HCT116 (cell line): ENCODE measurements around a stretch of chr21.

DNA sequence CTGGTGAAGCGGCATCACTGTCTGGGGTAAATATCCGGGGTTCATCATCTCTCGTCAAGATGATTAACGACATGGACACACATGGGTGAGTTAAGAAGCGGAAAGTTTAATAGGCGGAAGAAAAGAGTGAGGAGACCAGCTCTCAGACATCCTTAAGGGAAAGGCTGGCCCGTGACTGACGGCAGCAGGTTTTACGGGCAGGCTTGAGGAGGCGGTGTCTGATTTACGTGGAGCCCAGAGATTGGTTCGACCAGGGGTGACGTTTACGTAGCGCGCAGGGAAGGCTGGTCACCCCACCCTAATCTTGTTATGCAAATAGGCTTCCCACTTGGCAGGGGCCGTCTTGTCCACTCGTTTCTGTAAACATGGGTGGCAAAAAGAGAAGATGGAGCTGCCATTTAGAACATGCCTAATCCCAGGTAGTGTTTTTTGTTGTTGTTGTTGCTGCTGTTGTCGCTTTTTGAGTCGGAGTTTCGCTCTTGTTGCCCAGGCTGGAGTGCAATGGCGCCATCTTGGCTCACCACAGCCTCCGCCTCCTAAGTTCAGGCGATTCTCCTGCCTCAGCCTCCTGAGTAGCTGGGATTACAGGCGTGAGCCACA is 135.5 kb upstream of the KCNJ15 start:
- RRBS, result no CpG with 5 or more reads among the region's 25 CpGs

DNA sequence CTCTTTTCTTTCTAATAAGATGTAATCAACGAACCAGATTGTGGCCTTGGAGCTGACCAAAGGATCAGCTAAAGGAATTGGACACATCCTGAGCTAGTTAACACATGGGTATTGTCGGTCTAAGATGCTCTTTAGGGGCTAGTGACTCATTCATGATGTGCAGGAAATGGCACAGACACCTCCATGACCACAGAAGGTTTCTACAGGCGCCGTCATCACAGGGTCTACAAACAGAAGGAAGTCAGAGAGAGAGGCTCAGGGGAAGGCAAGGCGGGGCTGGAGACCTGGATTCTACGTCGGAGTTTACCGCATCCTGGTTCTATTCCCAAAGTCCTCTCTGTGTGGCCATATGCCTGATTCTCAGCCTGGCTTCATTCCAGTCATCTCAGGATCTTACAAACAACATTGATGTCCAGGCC is 11.9 kb upstream of the KCNJ15 start:
- RRBS, result no CpG with 5 or more reads among the region's 8 CpGs

- RRBS, result no CpG with 5 or more reads among the region's 4 CpGs
These were observed 35.1 kb downstream of the KCNJ15 start for GRCh38 chr21:38291999-38292198.

DNA sequence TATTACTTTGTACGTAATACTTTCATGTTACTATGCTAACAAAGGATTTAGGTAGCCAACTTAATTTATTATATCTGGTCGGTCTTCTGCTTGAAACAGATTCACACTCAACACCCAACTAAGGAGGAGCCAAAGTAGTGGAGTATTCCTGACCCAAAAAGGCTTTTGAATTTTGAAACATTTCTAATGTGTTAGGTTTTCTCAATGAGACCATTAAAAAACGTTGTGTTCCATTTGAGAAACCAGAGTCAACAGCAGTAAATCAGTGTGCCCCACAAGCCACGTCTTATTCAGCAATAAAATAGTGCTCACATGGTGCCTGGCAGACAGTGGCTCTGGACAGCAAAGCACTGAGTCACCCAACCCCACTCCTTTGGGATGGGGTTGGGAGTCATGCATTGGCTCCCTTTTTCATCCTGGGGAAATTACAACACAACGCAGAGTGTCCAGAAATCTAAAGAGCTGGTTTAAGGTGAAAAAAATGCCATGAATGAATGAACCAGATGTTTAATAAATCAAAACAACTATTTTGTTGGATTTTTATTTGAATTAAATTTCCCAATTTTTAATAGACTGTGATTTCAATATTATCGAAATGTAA is 46.5 kb downstream of the KCNJ15 start:
- RRBS, result no CpG with 5 or more reads among the region's 6 CpGs

- RRBS, result no CpG with 5 or more reads among the region's 5 CpGs
These were observed 51.7 kb downstream of the KCNJ15 start for GRCh38 chr21:38308428-38308900.

GRCh38 chr21:38494549-38495184 is 3.6 kb downstream of the ERG start:
- RRBS, result no CpG with 5 or more reads among the region's 7 CpGs

DNA sequence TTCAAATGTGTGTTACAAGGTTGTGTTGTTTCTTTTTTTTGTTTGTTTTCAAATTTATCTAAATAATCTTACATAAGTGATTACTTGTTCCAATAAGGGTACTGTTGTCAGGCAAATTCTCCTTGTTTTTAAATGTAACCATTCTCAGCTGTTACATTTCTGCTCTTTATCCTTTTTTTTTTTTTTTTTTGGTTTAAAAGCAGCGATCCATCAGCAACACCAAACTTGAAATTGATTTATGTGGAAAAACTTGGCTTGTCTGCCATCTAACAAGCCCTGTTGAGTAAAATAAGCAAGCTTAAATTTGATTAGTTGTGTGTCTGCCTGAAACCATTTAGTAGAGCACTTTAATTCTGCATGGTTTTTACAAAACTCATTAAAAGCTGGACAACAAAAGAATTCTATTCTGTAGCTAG is 1.5 kb downstream of the ETS2 start:
- RRBS, result no CpG with 5 or more reads among the region's 1 CpG

DNA sequence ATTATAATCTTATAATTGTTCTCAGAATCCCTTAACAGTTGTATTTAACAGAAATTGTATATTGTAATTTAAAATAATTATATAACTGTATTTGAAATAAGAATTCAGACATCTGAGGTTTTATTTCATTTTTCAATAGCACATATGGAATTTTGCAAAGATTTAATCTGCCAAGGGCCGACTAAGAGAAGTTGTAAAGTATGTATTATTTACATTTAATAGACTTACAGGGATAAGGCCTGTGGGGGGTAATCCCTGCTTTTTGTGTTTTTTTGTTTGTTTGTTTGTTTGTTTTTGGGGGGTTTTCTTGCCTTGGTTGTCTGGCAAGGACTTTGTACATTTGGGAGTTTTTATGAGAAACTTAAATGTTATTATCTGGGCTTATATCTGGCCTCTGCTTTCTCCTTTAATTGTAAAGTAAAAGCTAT is 17.6 kb downstream of the ETS2 start:
- RRBS, result no CpG with 5 or more reads among the region's 1 CpG

DNA sequence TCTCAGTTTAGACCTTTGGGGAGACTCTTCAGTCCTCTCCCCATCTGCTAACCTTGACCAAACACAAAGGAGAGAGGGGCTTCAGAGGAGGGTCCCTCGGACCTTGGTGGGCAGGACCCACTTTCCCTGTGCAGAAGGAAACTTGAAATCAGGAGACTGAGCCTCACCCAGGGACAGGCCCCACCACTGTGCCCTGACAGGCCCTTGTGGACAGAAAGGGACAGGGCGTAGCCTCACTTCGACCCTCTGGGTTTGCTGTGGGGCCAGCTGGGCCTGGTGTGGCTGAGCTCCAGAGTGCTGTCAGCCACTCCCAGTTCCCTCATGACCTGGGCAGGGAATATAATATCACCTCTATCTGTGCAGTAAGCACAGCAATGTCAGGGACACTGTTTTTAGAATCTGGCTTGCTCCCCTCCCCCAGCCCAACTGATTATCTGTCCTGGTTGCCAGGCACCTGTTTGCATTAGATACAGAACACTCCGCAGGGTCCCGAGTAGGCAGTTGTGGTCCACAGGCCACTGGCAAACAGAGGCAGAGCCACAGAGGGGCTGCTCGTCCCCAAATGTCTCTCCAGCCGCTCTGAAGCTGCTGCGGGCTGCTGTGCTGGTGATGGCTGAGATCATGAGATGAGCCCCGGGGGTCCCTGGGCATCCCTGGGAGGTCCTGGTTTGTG is 51.4 kb downstream of the ETS2 start:
- RRBS, result no CpG with 5 or more reads among the region's 9 CpGs

DNA sequence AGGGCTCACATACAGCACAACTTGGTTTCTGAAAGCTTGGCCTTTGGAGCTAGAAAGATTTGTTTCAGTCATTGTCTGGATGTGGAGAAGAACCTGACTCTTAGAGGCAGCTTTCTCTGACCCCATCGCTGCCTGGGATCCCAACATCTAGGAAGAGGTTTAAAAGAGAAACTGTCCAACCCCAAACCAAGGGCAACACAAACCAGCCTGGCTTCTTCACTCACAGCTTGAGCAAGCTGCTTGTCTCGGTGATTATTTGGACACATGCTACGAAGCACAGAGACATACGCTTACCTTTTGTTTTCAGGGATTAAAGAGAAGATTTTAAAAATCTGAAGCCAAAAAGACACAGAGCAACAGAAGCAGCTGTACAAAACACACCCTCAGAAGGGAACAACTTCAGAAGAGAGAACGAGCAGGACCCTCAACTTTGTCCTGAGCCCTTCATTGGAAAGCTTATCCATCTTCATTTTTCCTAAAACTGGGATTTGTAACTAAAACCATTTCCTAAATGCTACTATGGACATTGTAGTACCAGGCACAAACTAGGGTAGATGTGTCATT is 109.9 kb downstream of the ETS2 start:
- RRBS, result no CpG with 5 or more reads among the region's 5 CpGs

DNA sequence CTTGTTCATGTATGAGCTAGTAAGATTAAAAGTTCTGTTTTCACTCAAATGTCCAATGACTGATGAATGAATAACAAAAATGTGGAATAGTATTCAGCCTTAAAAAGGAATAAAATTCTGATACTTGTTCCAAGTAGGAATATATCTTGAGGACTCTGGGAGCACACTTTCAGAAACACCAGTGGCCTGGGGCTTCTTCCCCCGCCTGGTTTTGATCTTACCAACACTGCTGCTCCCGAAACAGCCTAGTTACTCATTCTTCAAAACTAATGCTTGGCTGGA is 115.8 kb downstream of the ETS2 start:
- RRBS, result no CpG with 5 or more reads among the region's 2 CpGs

GRCh38 chr21:38958813-38959788 is 153.4 kb downstream of the ETS2 start:
- RRBS, result no CpG with 5 or more reads among the region's 10 CpGs

DNA sequence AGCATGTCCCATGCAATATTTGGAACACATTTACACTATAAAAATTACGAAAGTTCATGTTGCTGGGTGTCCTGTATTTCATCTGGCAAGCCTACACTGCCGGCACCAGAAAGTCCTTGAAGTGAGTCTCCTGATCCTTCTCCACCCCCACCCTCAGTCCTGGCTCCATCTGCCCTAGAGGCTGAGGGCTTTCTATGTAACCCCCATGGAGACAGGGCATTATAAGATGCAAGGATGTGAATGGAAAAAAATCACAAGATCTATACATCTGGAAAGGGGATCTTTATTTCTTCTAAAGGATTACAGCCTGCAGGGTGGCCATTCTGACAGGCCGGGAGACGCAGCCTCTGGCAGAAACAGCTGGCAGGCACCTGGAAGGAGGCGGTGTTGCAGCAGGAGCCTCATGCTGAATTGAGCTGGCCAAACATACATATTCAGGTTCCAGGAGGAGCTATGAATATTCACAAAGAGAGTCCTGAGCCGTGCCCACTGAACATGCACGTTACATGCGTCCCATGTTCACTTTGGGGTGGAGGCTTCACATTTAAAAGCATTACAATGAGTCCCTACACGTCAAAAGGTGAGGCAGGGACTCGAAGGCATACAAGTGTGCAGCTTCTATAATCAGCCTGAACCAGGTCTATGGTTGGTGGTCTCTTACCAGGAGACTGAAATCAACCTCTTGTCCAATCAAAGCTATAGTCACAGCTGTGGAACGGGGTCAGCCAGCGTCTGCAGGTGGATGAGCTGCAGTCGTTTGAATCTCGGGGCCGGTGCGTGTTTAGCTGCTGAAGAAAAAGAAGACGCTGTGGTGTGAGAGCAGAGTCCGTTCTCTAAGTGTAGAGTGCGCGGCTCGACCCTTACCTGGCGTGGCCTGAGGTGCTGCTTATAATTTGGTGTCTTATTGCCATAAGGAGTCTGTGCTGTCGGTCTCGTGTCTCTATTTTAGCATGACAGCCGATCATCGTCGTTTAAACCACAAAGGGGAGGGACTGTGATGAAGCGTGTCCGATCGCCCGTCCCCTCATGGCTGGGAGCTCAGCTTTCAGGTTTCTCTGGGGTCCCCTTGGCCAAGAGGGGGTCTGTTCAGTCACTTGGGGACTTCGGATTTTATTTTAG is 182.9 kb downstream of the ETS2 start:
- RRBS, result no CpG with 5 or more reads among the region's 32 CpGs

DNA sequence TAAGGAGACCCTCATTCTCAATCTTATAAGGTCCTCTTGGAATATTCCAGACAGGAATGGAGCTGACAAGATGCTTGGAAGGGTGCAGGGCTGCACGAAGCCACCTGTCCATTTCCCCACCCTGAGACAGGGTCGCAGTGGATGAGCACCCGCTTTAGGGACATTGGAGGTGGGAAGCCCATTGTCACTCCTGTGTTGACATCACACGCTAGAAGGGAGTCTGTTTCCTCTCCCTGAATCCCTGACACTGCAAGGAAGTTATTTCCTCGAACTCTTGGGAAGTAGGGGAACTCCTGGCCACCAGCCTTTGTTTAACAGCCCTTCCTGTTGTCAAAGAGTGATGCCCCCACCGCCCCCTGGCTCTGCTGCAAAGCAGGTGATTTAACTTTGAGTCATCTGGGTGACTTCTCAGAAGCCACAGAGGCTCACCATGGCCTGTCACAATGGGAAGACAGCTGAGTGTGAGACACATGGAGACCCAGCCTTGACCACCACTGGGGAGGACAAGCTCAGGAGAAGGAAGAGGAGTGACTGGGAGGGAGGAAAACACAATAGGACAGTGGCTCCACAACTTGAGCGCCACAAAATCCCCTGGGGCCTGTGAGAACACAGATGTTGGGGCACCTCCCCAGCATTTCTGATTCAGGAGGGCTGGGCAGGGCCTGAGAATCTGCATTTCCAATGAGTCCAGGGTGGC is 182.8 kb downstream of the PSMG1 start:
- RRBS, result no CpG with 5 or more reads among the region's 7 CpGs

DNA sequence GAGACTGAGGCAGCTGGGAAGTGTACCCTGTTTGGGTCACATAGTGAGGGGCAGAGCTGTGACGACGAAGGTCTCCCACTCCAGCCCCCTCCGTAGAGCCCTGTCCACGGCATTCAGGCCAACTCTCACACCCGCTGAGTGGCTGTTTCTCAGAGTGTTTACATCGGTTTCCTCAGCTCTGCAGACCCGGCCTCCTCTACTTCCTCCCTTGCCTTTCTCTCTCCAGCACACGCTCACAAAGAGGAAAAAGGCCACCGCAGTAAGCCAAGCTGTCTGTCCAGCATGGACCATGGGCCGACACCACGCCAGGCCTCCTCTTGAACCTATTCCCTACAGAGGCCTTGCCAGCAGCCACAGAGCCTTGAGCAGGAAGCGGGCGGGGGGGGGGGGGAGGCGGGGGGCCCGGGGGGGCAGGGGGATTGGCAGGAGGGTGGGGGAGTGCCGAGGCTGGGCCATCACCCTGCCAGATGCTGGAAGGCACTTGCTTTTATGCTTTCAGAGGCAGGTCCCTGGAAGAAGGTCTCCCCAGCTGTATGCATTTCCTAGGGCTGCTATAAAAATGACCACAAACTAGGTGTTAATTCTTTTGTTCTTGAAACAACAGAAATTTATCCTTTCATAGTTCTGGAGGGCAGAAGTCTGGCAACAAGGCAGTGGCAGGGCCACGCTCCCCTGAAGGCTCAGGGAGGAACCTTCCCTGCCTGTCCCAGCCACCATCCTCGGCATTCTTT is 178.4 kb downstream of the PSMG1 start:
- RRBS, result no CpG with 5 or more reads among the region's 18 CpGs

- RRBS, result no CpG with 5 or more reads among the region's 3 CpGs
These were observed 142.7 kb downstream of the PSMG1 start for GRCh38 chr21:39040483-39040959.

DNA sequence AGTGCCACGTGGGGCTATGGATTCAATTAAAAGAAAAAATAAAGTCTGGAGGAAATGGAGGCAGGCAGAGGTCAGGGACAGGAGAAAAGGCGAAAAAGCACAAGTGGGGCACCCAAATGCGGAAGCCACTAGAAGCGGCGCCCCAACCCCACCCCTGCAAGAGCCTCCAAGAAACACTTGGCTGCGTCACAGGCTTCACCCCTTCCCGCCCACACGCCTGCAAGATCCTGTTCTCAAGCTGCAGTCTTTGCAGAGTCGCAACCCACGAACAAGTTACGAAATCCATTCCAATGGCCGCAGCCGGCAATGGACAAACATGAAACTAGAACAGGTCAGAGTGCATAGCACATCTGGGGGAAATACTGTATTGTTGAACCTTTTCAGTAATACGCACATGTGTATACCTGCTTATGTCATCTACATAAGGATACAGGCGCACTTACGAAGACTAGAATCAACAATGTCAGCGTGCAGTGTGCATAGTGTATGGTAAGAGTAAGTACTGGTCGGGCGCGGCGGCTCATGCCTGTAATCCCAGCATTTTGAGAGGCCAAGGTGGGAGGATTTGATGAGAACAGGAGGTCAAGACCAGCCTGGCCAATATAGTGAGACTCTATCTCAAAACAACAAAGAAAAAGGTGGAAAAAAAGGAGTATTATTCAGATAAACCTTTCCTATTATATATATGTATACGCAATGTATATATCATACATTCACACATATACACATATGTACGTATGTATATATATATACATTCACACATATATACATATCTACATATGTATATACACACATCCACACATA is 103.5 kb downstream of the PSMG1 start:
- RRBS, result no CpG with 5 or more reads among the region's 23 CpGs

- RRBS, result no CpG with 5 or more reads among the region's 8 CpGs
These were observed 84.5 kb downstream of the PSMG1 start for GRCh38 chr21:39098571-39099241.

DNA sequence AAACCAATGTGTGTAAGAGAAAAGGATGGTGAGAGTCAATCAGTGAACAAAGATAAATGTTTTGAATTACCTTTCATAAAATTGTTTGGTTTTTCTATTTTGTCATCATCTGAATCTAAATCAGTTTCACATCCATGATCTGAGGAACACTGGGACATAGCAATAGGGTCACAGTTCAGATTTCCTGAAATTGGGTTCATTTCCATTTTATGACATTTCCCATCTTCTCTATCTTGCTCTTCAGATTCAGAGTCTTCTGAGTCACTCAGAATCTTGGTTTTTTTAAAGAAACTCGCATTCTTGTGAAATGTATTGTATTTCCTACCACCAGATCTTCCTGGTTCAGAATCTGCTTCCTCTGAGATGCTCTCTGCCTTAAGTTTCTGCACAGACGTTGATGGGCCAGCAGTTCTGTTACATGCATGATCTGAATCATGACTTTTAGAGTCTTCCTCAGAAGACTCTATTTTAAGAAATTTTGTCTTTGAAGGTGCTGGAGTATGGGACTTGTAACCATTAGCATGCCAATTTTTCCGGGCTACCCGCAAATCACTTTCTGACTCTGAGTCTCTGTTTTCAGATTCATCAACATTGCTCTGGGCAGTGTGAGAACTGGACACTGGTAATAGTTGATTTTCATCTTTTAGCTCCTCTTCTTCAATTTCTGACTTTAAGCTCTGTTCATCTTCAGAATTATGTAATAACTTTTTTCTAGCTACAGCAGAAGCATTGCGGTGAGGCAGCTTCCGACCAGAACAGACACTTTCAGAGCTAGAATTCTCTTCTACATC is 15.6 kb upstream of the PSMG1 start:
- RRBS, result no CpG with 5 or more reads among the region's 6 CpGs

DNA sequence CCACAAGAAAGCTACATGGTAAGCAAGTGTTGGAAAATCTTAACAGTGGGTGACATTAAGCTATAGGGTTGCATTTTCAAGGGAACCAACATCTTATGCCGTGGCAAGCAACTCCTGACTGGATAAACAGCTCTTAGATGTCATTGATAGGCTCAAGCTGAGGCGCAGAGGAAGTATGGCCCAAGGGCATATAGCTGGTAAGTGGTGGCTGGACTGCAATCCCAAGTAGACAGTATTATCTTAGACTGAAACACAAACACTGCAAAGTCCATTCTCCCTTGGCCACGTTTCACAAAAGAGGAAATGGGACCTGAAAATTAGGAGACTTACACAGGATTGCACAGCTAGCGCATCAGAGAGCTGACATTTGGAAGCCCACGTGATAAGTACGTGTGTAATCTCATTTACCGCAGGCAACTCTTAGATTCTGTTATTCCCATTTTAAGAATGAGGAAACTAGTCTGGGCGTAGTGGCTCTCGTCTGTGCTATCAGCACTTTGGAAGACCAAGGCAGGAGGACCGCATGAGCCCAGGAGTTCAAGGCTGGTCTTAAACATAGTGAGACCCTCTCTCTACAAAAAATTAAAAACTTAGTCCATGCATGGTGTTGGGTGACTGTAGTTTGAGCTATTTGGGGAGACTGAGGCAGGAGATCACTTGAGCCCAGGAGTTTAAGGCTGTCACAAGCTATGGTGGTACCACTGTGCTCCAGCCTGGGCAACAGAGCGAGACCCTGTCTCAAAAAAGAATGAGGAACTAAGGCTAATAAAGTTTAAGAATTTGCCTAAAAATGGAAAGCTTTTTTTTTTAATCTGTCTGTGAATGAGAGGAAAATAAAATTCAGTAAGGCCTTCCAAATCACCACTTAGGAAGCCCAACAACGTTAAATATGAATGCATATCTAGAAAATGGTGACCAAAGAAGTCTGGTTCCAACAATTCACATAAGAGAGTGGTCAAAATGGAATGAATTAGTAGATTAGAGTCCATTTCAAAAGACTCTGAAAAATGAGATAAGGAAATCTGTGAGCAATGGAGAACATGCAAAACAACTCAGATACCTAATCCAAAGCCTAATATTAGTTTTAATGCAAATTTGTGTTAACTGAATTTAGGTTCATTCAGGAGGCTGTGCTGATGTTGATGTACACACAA is 4.3 kb upstream of the BRWD1 start:
- RRBS, result no CpG with 5 or more reads among the region's 12 CpGs